Measurements from ENCODE around the gene ACOT7.

GRCh38 chr1:3856436-3856740 is 623 bp downstream of the CEP104 start:
- RRBS: 0% methylated on average over 1 of the region's 18 CpGs

GRCh38 chr1:4512375-4513177 is 141.8 kb upstream of the AJAP1 start:
- RRBS: no CpG with 5 or more reads among the region's 8 CpGs

DNA sequence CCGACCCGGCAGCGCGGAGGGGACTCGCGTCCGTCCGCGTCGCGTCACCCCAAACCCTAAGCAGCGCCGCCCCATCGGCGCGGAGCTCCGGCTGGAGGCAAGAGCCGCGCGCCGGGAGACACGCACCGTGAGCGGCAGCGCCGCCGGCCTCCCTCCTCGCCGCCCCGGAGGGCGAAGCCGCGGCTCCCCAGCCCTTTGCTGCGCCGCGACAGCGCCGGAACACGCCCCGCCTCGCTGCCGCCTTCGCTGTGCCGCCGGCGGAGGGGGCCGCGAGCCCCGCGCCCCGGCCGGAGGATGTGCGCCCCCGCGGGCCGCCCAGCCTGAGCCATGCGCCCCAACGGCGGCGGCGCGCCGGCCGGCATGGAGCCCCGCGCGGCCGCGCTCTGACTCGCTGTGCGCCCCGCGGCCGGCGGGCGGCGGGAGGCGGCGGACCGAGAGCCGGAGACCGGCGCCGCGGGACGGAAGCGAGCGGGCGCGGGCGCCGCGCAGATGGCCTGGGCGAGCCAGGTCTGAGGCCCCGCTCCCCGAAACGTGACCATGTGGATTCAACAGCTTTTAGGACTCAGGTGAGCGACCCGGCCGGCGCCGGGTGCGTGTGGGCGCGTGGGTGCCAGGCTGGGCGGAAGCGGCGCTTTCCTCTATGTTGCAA is 604 bp downstream of the AJAP1 start:
- RRBS: 2% methylated on average over 55 of the region's 108 CpGs

GRCh38 chr1:5907969-5908361 is 84.3 kb downstream of the NPHP4 start:
- RRBS: no CpG with 5 or more reads among the region's 8 CpGs

- RRBS: 47% methylated on average over 4 of the region's 17 CpGs
These were observed 69.4 kb downstream of the NPHP4 start for GRCh38 chr1:5922757-5923215.

- RRBS: no CpG with 5 or more reads among the region's 15 CpGs
These were observed 12.9 kb downstream of the KCNAB2 start for GRCh38 chr1:6058585-6059055.

DNA sequence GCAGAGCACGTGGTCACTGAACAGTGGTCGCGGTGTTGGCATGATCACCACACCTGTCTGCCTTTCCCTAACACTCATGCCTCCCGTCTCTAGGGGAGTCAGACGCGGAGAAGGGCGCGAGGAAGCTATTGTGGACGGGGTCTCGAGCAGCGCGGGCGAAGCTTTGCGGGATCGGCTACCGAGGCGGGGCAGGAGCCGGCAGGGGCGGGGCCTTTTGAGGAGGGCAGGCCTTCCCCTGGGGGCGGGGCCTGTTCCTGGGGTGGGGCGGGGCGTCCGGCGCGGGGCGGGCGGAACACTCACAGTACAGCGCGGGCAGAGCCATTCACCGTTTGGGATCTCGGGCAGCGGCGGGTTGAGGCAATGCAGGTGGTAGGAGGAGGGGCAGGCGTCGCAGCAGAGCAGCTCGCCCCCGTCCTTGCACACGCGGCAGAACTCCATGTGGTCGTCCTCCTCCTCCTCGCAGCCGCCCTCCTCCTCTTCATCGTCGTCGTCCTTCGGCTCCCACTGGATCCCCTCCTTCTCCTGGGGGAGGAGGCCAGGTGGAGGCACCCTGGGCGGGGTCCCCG is 31.5 kb downstream of the CHD5 start:
- RRBS: 3% methylated on average over 6 of the region's 48 CpGs

DNA sequence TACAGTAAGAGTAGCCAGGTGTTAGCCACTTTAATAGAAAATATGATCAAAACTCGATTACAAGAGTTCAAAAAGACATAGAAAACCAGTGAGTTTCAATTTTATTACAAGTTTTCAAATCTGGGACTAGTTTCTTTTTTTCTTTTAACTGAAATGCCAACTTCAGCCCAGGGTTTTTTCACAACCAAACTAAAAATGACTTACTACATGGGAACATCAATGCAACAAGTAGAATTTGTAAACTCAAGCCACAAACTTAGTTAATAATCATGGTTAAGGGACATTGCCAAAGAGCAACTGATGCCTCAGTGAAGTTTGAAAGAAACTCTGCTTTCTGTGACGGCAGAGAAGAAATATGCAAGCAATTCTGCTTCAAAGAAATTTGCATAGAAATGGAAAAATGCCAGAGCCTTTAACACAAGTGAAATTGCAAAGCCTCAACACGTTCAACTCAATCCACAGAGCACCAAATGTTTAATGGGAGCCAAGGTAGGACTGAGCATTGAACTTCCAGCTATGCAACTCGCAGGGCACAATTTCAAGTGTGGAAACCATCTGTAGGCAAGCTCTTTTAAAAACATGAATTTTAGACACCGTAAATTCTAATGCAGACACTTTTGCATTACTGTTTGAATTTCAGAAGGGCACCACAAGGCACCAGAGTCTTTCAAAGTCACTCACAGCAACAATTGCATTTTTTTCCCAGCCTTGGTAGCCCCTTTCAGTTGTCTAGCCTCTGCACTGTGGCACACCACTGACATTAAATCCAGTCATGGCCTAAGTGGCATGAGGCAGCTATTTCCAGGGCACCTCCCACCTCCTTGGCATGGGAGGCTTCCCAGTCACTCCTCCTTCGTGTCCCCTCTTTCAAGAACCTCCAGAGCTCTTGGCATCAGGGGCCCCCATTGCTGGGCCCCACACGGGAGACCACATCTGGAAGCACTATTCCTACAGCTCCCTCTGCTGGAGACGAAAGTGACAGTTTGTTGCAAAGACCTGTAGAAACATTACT is 5.2 kb upstream of the CHD5 start:
- RRBS: no CpG with 5 or more reads among the region's 8 CpGs

DNA sequence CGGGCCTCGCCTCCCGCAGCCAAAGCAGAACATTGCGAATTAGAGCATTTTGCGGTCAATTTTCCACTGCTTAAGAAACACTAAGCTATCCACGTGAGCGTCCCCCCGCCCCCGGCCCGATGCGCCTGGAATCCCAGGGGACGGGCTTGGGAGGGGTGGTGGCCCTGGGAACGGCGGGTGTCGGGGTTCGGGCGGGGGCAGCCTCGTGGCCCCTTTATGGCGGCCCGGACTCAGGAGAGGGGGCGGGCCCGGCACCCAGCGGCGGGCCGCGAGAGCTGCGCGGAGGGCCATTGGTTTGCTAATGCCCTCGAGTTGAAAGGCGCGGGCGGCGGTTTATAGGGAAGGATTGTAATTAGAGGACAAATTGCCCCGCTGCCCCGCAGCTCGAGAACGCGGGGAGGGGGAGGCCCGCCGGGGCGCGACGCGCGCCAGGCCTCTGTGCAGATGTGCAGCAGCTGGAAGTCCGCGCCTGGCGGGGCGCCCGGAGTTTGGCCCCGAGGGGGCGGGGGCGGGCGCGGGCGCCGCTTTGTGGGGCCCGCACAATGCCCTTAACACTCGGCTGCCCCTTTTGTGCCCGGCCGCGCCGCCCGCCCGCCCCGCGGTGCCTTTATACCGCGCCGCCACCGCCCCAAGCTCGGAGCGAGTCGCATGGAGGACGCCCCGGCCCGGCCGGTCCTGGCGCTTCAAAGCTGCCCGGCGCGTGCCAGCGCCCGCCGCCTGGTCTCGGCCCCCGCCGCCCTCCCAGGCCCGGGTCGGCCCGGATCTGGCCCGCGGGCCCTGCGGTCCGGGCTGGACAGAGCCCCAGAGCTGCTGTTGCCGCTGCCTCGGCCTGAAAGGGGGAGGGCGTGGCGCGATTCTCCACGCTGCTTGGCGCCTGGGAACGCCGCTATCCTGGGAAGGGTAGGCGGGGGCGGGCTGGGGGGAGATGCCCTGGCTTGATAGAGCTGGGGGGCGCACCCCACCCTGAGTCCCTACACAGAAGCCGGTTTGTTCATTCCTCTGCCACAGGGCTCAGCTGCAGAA is 1.8 kb upstream of the HES3 start:
- RRBS: 2% methylated on average over 48 of the region's 108 CpGs

DNA sequence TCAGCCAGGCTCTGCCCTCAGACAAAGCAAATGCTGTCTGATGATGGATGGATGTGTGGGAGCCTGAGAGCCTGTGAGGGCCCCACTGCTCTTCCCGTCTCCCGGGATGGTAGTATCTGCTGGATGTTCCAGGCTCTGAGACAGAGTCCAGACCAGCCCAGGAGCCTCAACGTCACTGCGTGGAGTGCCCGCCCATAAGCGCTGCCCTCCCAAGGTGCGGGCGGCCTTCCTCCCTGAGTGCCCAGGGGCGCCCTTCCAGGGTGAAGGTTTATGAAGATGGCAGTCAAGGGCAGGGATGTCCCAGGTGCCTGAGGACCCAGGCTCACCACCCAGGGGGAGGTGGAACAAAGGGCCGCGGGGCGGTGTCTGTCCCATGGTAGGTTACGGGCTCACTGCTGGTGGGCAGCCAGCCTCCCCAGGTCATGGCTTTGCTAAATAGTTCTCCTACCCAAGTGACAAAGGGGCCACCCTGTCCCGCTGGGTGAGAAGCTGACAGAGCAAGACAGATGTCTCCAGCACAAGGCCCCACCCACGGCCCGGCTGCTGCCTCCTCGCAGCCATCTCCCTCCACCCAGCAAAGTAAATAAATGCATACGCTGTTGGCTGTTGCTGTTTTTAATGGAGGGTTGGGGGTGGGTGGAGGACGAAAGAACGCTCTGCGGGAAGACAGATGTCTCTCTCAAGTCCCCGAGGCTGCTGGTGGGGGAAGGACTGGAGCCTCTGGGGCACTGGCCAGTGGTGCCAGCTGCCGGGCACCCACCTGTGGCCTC is 9.0 kb upstream of the GPR153 start:
- RRBS: 0% methylated on average over 1 of the region's 23 CpGs

DNA sequence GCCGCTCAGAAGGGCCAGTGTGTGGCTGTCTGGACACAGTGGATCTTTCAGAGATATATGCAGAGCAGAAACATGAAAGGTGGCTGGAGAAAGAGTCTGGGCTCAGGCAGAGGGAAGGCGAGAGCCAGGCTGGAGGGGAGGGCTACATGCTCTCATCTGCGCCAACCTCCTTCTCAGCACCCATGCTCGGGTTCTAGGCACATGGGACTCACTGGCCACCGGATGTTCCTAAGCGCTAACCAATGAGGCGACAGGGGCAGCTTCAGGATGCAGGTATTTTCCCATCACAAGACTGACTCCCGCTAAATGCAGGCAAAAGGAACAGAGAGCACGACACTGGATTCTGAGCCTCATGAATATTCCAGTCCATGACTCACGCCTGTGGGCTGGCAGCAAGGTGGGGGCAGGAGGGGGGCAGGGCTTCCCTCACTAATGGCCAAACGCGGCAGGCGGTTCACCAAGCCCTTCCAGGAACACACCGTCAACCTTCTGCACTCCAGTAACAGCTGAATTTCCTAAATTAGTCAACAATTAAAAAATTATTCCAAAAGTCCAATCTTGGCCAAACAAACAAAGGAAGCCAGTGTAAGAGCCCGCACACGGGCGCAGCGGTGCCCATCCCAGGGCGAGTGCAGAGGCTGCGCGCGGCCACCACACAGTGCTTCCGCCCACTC is 12.4 kb upstream of the GPR153 start:
- RRBS: no CpG with 5 or more reads among the region's 23 CpGs

- RRBS: 33% methylated on average over 4 of the region's 10 CpGs
These were observed 34.8 kb downstream of the ACOT7 start for GRCh38 chr1:6358775-6359223.

- RRBS: 3% methylated on average over 57 of the region's 110 CpGs
These were observed 513 bp downstream of the ACOT7 start for GRCh38 chr1:6392869-6393639.

GRCh38 chr1:6393640-6394383 is at the start of gene ACOT7:
TSS of gene ACOT7 (minus strand) at chr1:6393767.
- RRBS: 1% methylated on average over 29 of the region's 59 CpGs

DNA sequence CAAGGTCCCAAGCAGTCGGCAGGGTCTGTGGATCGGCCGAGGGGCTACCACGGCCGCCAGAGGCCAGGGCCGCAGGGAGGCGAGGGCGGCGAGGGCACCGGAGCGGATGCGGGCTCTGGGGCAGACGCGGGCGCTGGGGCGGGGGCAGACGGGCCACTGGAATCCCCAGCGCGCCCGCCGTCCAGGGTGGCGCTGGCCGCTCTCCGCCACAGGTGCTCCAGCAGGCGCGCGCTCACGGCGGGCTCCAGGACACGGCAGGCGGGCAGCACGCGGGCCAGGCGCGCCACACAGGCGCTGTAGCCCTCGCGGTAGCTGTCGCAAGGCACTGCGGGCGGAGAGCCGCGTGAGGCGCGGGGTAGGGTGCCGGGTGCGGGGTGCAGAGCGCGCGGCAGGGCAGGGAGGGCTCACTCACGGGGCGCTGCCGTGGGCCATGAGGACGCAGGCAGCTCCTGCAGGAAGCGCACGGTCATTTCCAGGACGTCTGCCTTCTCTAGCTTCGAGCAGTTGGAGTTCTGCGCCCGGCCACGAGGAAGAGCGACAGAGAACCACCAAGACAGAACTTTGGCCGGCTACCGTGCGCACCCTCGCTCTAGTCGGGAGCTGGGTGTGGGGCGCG is 782 bp downstream of the HES2 start:
- RRBS: no CpG with 5 or more reads among the region's 69 CpGs

- RRBS: no CpG with 5 or more reads among the region's 16 CpGs
These were observed 9.3 kb downstream of the PLEKHG5 start for GRCh38 chr1:6481912-6482818.

GRCh38 chr1:6485324-6486453 is 5.8 kb downstream of the PLEKHG5 start:
- RRBS: 4% methylated on average over 32 of the region's 71 CpGs

- RRBS: 92% methylated on average over 1 of the region's 13 CpGs
These were observed 2.5 kb downstream of the PLEKHG5 start for GRCh38 chr1:6488906-6489516.

- RRBS: 2% methylated on average over 15 of the region's 25 CpGs
These were observed 1.7 kb downstream of the PLEKHG5 start for GRCh38 chr1:6489707-6490227.

DNA sequence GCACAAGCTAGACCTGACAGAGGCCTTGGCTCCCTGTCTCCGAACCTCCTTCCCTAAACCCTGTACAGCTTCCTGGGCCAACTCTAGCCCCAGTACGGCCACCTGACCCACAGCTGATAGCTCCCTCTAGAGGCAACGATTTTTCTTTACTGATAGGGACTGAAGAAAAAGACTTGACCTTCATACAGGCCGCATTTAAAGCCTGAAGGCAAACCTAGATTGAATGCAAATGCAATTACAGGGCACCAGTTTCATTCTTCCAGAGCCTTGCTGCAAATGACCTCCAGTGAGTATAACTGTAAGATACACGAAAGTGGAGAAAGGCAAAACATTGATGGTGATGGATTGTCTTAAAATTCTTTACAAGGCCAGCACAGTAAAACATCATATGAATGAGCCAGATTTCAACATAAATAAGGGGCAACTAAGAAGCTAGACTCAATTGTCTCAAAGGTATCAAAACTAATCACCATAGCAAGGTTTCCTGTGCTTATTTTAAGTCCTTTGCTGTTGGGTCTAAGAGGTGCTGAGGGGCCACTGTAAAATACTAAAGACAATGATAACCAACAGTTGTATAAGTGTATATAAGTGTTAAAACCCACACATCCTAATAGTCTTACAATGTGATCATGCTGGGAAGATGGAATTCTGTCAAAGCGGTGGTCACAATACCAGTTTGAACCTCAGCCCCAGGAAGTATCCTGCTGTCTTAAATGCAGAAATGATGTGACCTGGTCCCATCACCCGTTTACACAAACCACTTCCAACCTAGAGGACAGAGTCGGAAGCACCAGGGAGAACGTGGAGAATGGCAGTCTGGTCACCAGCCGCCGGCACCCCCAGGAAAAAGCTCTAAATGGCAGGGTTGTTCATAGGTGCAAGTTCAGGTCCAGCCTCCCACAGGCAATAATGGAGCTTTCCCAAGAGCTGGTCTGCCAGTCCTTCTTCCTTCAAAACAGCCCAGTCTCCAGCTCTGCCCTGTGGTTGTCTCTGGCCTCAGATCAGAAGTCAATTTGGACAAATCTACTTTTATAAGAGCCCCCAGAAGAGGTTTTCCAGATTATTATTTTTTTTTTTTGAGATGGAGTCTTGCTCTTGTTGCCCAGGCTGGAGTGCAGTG is 30.3 kb downstream of the NOL9 start:
- RRBS: no CpG with 5 or more reads among the region's 11 CpGs

Data from foreskin fibroblast (primary cell).